Gastrocnemius medialis (tissue), 3 donors: Measurements from ENCODE around the gene GPR4.

GRCh38 chr19:44805932-44806131 is 3.1 kb upstream of the BCAM start:
- PRO-cap = no peak
- RAMPAGE, long total RNA, 3 experiments = no peak in any of the 3 experiments

GRCh38 chr19:44879822-44880402 is 11.1 kb upstream of the TOMM40 start:
- PRO-cap = no peak
- RAMPAGE, long total RNA, 3 experiments = no peak in any of the 3 experiments

GRCh38 chr19:44948227-44948790 is 2.5 kb downstream of the APOC2 start:
- PRO-cap = no peak
- RAMPAGE, long total RNA, 3 experiments = no peak in any of the 3 experiments

GRCh38 chr19:45068149-45068683 is 8.1 kb downstream of the ZNF296 start:
- PRO-cap = no peak
- RAMPAGE, long total RNA, 3 experiments = no peak in any of the 3 experiments

- PRO-cap = no peak
- RAMPAGE, long total RNA, 3 experiments = no peak in any of the 3 experiments
Observed at GRCh38 chr19:45068974-45069616, 7.2 kb downstream of the ZNF296 start.

DNA sequence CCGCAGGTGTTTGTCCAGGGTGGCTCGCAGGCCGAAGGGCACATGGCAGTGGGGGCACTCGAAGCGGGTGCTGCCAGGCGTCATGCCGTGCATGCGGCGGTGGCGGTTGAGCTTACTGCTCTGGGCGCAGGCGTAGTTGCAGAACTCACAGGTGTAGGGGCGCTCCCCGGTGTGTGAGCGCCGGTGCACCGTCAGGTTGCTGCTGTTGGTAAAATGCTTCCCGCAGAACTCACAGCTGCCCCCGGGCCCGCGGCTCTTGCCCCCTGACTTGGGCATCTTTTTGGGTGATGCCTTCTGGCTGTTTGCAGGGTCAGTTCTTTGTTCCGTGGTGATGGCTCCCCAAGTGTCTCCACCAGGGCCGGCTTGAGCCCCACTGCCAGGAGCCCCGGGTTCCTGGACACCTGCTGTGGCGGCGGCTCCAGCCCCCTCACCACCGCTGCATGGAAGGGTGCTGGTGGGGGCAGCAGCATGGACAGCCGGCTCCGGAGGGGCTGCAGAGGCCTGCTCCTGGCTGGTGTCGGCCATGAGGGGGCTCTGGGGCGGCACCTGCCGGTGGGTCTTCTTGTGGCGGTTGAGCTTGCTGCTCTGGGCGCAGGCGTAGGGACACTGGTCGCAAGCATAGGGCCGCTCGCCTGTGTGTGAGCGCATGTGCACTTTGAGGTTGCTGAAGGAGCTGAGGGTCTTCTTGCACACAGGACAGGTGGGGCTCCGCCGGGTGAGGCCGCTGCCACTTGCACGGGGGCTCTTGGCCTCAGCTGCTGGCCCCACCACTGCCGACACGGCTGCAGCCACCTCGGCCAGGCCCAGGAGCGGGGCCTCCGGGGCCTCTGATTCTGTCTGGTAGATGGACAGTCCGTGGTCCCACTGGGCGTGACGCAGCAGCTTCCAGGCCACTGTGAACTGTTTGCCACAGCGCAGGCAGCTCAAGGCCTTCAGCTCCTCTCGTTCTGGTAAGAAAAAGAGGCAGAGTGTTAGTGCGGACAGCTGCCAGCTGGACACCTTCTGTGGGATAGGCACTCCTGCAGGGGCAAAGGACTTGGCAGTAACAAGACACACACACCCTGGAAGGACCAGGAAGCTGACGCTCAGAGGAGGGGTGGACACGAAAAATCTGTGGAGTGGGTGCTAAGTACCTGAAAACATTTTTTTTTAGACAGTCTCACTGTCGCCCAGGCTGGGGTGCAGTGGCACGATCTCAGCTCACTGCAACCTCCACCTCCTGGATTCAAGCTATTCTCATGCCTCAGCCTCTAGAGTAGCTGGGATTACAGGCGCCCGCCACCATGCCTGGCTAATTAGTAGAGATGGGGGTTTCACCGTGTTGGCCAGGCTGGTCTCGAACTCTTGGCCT is 4.2 kb downstream of the ZNF296 start:
- PRO-cap = no peak
- RAMPAGE, long total RNA, 3 experiments = no peak in any of the 3 experiments

- PRO-cap = no peak
- RAMPAGE, long total RNA, 3 experiments = no peak in any of the 3 experiments
Observed at GRCh38 chr19:45074772-45075050, 1.6 kb downstream of the ZNF296 start.

- PRO-cap = no peak
- RAMPAGE, long total RNA, 3 experiments = no peak in any of the 3 experiments
Observed at GRCh38 chr19:45144803-45145450, 15.9 kb downstream of the NKPD1 start.

GRCh38 chr19:45404673-45404975 is 245 bp downstream of the PPP1R13L start:
- PRO-cap = no peak
- RAMPAGE, long total RNA, 3 experiments = no peak in any of the 3 experiments

DNA sequence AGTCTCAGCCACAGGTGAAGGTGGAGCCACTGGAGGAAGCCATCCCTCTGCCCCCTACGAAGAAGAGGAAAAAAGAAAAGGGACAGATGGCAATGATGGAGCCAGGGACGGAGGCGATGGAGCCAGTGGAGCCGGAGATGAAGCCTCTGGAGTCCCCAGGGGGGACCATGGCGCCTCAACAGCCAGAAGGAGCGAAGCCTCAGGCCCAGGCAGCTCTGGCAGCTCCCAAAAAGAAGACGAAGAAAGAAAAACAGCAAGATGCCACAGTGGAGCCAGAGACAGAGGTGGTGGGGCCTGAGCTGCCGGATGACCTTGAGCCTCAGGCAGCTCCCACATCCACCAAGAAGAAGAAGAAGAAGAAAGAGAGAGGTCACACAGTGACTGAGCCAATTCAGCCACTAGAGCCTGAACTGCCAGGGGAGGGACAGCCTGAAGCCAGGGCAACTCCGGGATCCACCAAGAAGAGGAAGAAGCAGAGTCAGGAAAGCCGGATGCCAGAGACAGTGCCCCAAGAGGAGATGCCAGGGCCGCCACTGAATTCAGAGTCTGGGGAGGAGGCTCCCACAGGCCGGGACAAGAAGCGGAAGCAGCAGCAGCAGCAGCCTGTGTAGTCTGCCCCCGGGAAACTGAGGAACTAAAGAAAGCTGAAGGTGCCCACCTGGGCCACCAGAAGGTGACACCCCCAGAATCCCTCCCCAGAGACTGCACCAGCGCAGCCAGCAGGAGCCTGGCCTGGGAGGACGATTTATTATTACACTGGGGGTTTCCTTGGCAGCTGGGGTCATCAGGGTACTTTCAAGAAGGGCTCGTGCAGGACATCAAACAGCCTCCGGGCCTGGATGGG is 2.7 kb downstream of the POLR1G start:
- PRO-cap = no peak
- RAMPAGE, long total RNA, 3 experiments = start-site peak on the plus strand in 1 of 3 experiments, centred at position 103 of the sequence, 6 reads per replicate

DNA sequence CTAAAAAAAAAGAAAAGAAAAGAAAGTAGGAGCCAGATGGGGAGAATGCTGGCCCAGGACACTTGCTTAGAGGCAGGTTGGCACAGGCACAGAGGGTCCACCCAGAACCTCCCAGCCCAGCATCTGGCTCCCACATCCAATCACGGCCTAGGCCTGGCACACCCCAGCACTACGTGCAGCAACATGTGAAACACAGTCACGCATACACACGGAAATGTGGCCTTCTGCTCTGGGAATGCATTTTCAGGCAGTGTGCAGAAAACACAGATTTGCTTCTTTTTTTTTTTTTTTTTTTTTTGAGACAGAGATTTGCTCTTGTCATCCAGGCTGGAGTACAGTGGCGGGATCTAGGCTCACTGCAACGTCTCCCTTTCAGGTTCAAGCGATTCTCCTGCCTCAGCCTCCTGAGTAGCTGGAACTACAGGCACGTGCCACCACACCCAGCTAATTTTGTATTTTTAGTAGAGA is 20.8 kb upstream of the FOSB start:
- PRO-cap = no peak
- RAMPAGE, long total RNA, 3 experiments = no peak in any of the 3 experiments

- PRO-cap = no peak
- RAMPAGE, long total RNA, 3 experiments = no peak in any of the 3 experiments
Observed at GRCh38 chr19:45468103-45468753, 432 bp downstream of the FOSB start.

GRCh38 chr19:45515734-45516478 is 8.6 kb downstream of the VASP start:
- PRO-cap = no peak
- RAMPAGE, long total RNA, 3 experiments = no peak in any of the 3 experiments

- PRO-cap = no peak
- RAMPAGE, long total RNA, 3 experiments = no peak in any of the 3 experiments
Observed at GRCh38 chr19:45532177-45532784, 25.0 kb downstream of the VASP start.

DNA sequence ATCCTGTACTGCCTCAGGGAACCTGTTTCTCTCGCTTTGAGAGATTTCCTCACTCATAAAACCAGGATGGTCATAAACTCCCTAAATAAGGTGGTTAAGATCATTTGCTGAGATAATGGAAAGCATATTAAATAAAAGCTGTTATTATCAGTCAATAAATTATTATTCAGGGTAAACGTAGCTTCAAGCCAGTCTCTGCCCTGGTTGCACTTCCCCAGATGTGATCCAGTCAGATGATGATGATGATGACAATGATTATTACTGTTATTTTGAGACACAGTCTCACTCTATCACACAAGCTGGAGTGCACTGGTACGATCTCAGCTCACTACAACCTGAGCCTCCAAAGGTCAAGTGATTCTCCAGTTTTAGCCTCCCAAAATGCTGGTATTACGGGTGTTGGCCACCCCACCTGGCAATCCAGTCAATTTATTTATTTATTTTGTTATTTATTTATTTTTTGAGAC is 16.8 kb downstream of the OPA3 start:
- PRO-cap = bidirectional peak, plus-strand start at position 293 of the sequence, minus-strand start at position 222 of the sequence
- RAMPAGE, long total RNA, 3 experiments = no peak in any of the 3 experiments

DNA sequence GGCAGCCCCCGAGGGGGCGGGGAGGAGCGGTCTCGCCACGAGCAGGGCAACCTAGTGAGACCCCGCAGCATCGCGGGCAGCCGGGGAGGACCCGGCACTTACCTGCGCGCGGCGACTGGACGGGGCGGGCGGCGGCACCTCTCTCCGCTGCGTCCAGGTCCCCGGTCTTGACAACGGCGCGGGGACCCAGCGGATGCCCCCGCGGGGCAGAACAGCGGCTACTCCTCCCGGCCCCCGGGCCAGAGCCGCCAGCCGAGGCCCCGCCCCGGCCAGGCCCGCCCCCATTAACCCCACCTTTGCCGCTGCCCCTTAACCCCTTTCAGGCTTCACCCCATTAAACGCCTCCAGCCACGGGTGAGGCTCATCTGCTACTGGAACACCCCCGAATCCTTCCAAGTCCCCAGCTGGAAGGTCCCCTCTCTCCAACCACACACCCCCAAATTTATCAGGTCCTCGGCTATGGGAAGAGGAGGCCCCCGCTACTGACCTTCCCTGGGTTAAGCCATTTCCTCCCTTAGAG is at the start of gene GPR4:
GPR4 (minus strand) TSS at position 220 of the 520 bp plus-strand sequence.
- PRO-cap = unidirectional peak, minus-strand start at position 213 of the sequence
- RAMPAGE, long total RNA, 3 experiments = start-site peak on the minus strand in 1 of 3 experiments, centred at position 208 of the sequence, 10 reads per replicate

GRCh38 chr19:45606813-45607704 is 5.0 kb upstream of the GPR4 start:
- PRO-cap = no peak
- RAMPAGE, long total RNA, 3 experiments = no peak in any of the 3 experiments

- PRO-cap = no peak
- RAMPAGE, long total RNA, 3 experiments = no peak in any of the 3 experiments
Observed at GRCh38 chr19:45645202-45645905, 6.2 kb upstream of the EML2 start.

GRCh38 chr19:45729760-45730267 is 882 bp downstream of the FBXO46 start:
- PRO-cap = no peak
- RAMPAGE, long total RNA, 3 experiments = no peak in any of the 3 experiments

DNA sequence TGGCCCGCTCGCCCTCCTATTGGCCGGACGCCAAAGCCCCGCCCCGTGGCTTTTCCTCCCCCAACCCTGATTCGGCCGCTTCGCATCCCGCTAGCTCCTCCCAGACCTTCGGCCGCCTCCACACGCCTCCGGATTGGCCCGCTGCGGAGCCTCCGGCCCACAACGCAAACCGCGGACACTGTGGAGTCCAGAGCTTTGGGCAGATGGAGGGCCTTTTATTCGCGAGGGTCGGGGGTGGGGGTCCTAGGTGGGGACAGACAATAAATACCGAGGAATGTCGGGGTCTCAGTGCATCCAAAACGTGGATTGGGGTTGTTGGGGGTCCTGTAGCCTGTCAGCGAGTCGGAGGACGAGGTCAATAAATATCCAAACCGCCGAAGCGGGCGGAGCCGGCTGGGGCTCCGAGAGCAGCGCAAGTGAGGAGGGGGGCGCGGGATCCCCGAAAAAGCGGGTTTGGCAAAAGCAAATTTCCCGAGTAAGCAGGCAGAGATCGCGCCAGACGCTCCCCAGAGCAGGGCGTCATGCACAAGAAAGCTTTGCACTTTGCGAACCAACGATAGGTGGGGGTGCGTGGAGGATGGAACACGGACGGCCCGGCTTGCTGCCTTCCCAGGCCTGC is 580 bp upstream of the SIX5 start:
- PRO-cap = bidirectional peak, plus-strand start at position 162 of the sequence, minus-strand start outside the sequence
- RAMPAGE, long total RNA, 3 experiments = no peak in any of the 3 experiments